Renal cortical epithelial cell (primary cell): ENCODE data around the gene MYH9.

DNA sequence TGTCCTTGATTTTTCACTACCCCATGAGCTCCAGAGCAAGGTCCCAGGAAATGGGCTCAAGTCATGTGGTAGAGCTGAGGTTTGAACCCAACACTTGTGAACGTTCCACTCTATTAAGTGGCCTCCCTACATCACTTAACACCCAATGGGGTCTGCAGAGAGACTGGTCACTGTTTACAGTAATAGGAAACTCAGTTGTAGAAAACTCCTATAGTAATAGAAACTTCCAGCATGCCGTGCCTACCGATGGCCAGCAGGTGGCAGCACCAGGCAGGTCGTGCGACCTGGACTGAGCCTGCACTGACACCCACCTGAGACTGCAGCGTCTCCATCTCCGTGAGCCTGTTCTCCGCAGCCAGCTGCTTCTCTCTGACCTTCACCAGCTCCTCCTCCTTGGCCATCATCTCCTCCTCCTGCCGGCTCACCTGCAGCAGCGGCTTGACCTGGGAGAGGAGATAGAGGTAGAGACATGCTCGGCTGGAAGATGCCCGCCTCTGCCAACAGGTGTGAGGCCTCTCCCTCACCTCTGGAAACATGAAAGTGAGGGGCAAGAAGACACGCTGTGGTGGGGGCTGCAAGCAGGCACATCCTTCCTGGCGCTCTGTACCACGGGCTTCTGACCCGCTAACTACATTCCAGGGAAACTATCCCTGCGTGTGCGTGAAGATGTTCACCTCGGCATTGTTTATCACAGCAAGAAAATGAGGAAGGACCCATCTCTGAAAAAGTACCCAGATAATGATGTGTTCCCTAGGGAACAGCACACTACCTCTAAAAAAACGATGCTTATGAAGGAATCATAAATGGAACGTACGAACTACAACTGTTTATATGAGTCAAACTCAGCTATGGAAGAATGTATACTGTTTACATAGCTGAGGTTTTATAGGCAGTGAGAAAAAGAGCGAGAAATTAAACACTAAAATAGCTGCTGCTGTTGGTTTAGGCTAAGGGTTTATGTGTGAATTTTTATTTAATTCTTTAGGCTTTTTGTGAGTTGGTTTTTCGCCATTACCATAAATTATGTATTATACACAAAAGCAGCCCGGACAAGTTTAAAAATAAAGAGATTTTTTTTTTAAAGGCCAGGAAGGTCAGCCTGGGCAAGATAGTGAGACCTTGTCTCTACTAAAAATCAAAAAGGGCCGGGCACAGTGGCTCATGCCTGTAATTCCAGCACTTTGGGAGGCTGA lies 48.7 kb downstream of the APOL1 start:
- RRBS = 83% methylated on average over 1 of the region's 26 CpGs

GRCh38 chr22:36321302-36321887 lies 66.4 kb downstream of the MYH9 start:
- RRBS = no CpG with 5 or more reads among the region's 10 CpGs

GRCh38 chr22:36322745-36323207 lies 65.0 kb downstream of the MYH9 start:
- RRBS = no CpG with 5 or more reads among the region's 9 CpGs

DNA sequence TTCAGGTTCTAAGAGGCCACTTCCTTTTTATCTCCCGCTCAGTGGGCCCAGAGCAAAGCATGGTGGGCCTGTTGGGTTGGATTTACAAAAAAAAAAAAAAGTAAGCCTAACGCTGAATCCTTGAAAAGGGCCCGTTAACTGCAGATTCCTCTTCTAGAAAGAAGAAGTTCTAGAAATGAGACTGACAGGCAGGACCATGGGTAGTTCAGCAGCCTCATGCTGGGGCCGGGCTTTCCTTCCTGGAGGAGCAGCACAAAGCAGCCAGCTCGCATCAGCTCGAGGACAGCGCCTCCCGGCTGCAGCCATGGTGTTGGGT lies 53.8 kb downstream of the MYH9 start:
- RRBS = 76% methylated on average over 5 of the region's 8 CpGs

DNA sequence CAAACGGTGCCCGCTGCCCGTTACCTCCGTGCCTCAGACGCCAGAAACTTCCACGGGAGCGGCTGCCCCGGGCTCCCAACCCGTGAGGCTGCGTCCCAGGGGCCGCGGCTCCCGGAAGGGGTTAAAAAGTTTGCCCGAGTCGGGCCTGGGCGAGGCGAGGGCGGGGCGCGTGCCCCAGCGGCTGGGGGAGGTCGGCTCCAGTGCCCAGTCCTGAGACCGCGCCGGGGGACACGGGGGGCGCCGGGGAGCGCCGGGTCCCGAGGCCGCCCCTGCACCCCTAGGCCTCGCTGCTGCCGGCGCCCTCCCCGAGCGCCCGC lies 507 bp downstream of the MYH9 start:
- RRBS = 1% methylated on average over 11 of the region's 38 CpGs

DNA sequence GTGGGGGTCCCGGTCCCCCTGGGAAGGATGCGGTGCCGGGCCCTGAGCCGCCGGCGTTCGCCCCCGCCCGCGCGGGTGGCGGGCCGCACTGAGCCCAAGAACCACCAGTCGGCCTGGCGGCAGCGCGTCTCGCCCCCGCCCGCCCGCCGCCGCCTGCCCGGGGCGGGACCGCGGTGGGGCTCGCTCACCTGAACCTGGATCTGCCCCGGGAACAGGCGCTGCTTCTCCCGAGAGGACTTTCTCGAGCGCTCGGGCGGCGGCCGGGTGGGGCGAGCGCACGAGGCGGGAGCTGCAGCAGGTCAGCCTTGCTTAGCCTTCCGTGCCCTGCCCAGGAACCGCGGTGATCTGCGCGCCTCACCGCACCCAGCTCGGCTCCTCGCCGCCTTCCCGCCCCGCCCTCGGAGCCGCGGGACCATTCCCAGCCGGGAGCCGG lies at the start of gene MYH9:
Gene MYH9 (minus strand): TSS at position 349 of the 433 bp plus-strand sequence.
- RRBS = under 1% methylated on average over 14 of the region's 57 CpGs

DNA sequence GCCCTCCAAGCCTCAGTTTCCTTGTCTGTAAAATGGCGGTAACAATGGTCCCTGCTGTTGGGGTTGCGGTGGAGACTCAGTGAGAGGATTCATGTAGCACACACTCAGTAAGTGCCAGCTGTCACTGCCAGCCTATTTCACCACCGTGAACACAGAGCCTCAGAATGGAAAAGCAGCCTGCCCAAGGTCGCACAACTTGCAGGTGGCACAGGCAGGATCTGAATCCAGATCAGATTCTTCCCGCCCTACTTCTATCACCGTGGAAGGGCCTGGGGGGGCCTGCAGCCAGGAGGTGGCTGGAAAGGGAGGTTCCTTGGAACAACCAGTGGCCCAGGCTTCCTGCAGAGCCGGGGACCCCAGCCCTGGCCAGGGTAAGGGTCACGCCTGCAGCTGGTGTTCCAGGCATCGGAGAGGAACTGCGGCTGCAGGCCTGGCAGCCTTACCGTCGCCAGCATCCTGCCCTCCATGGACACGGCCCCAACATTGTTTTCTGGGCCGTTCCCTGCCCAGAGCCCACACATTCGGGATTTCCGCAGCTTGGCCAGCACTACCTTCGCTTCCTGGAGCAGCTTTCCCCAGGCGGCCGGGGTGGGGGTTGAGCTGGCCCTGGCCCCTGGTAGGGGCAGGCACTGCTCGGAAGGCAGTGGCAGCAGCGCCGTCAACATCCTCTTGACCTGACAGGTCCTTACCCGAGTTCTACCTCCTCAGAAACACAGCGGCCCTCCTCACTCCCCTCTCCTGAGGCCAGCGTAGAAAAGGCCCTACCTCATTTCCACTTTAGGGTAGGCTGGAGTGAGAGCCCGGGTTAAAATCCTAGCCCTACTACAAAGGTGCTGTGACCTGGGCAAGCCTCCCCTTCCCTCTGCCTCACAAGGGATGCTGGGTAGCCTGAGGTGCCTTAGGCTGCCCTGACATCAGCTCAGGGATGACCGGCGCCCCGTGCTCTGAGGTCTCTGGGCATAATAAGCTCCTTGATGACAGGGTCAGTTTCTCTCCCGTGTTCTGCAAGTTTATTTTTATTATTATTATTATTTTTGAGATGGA lies 17.6 kb downstream of the TXN2 start:
- RRBS = no CpG with 5 or more reads among the region's 30 CpGs

DNA sequence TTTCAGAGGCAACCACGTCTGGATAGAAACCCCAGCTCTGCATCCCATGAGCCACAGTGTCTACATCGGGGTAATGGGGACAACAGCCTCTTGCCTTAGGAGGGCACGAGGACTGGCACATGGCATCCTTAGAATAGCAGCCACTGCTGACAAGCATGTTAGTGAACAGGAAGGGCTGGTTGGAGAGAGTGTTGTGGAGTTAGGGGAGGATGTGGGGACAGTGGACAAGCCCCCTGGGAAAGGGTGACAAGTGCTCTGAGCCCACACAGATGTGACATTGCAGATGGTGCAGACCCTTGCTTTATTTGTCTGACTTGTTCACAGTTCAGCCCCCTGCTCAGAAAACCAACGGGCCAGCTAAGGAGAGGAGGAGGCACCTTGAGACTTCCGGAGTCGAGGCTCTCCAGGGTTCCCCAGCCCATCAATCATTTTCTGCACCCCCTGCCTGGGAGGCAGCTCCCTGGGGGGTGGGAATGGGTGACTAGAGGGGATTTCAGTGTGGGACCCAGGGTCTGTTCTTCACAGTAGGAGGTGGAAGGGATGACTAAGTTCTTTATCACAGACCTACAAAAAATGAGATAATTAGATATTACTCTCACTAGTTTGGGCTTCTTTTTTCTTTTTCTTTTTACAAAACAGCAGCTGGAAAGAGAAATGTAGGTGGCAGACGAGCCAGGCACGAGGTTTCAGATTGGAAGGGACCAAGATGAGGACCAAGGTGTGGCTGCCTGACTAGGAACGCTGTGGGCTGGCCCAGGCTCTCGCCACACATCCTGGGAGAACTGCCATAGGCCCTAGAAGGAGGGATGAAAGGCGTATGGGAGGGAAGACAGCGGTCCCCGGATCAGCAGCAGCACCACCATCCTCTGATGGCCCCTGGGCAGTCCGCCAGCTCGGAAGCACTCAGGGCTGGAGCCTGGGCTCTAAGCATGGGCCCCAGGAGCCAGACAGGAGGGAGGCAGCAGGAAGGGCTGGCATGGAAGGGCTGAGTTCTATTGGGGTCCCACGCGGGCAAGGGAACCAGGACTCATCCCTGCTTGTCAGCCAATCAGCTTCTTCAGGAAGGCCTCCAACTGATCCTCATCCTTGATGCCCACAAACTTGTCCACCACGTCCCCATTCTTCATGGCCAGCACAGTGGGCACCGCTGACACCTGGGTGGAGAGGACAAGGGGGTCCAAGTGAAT lies 14.3 kb downstream of the TXN2 start:
- RRBS = no CpG with 5 or more reads among the region's 19 CpGs

- RRBS = no CpG with 5 or more reads among the region's 28 CpGs
These were observed 10.2 kb downstream of the TXN2 start for GRCh38 chr22:36471007-36471908.

DNA sequence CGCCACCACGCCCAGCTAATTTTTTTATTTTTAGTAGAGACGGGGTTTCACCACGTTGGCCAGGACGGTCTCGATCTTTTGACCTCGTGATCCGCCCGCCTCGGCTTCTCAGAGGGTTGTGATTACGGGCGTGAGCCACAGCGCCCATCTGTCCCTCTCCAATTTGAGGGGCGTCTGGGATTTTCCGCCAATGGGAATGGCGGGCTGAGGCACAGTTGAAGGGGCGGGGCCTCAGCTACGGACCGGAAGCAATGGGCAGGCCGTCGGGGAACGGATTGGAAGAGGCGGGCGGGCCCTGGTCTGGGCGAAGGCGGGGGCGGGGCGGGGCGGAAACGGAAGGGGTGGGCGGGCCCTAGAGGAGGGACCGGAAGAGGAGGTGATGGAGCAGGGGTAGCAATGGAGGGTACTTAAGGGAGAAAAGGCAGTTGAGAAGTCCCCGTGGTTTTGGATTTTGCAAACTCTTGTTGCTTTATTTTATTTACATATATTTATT lies 454 bp upstream of the TXN2 start:
- RRBS = no CpG with 5 or more reads among the region's 33 CpGs

GRCh38 chr22:36569862-36570372 lies 41.0 kb upstream of the EIF3D start:
- RRBS = no CpG with 5 or more reads among the region's 14 CpGs

- RRBS = 65% methylated on average over 5 of the region's 15 CpGs
These were observed 9.5 kb downstream of the NCF4 start for GRCh38 chr22:36870238-36870828.

DNA sequence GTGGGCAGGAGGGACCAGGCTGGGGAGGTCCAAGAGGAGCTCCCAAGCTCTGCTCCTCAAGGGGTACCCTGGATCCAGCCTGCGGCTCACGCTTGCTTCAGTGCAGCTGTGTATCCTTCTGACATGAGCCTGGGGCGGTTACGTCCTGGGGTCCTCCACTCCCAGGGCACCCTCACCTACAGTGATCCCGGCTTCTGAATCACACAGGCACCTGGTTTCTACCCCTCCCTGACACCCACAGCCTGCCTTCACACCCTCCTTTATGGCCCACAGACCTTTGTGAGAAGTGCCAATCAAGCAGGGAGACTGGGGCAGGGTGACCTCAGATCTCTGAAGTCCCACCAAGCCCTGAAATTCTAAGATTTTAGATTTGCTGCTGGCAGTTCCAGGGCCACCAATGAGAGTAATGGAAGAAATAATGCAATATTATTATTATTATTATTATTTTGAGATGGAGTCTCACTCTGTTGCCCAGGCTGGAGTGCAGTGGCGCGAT lies 1.5 kb downstream of the MPST start:
- RRBS = no CpG with 5 or more reads among the region's 7 CpGs

GRCh38 chr22:37024998-37026151 lies 5.8 kb downstream of the MPST start:
- RRBS = no CpG with 5 or more reads among the region's 14 CpGs

GRCh38 chr22:37133270-37133603 lies 16.5 kb downstream of the IL2RB start:
- RRBS = no CpG with 5 or more reads among the region's 9 CpGs

DNA sequence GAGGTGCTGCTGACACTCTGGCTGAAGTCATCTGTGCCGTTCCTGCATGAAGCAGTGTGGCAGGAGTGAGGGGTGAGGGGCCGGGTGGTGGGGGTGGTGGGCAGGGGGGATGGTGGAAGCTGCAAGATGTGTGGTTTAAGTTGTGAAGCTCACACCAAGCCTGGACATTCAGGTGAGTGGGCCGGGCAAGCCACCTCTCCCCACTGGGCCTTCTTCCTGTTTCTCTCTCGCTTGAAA lies 14.6 kb upstream of the IL2RB start:
- RRBS = no CpG with 5 or more reads among the region's 4 CpGs

DNA sequence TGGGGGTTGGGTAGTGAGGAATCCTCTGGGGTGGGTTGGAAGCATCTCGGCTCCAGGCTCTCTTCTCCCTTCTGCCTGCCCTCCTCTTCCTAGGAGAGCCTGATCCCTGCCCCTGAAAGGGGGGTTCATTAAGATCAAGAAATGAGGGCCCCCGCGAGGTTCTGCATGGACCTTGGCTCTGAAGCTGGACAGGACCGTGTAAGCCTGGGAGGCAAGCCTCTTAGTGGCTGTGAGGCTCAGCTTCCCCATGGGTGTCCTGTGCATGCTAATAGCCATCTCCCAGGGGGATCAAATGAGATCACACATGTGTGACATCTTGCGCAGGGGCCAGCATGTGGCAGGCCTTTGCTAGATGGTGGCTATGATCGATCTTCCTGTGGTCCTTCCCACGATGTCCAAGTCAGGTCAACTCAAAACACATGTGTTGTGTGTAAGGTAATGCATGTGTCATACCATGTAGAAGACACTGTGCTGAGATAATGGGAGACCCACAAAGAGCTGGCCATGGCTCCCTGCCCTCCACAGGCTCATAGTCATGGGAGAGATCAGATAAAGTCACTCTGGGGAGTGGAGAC lies 3.8 kb downstream of the RAC2 start:
- RRBS = no CpG with 5 or more reads among the region's 7 CpGs

GRCh38 chr22:37242208-37243248 lies 1.5 kb downstream of the RAC2 start:
- RRBS = no CpG with 5 or more reads among the region's 22 CpGs

GRCh38 chr22:37293502-37293910 lies 11.2 kb downstream of the CYTH4 start:
- RRBS = no CpG with 5 or more reads among the region's 7 CpGs

DNA sequence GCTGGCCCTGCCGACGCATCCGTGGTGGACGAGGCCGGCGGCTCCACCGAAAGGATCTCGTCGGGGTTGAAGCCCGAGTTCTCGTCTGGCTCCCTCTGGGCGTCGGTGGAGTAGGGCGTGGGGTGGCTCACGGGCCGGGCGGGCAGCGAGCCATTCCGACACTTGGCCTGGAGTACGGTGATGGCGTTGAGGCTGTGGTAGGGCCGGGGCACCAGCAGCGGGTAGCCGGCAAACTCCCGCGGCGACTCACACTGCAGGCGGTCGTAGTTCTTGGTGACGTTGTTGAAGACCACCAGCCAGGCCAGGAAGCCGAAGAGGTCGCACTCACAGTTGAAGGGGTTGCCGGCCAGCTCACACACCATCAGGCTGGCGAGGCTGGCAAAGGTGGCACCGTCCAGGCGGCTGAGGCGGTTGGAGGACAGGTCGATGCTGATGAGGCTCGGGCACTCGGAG lies 52.6 kb downstream of the ELFN2 start:
- RRBS = 97% methylated on average over 7 of the region's 40 CpGs